Temporal lobe (tissue), 2 donors: ENCODE measurements around the genes TMX4, LAMP5 and ANKEF1.

DNA sequence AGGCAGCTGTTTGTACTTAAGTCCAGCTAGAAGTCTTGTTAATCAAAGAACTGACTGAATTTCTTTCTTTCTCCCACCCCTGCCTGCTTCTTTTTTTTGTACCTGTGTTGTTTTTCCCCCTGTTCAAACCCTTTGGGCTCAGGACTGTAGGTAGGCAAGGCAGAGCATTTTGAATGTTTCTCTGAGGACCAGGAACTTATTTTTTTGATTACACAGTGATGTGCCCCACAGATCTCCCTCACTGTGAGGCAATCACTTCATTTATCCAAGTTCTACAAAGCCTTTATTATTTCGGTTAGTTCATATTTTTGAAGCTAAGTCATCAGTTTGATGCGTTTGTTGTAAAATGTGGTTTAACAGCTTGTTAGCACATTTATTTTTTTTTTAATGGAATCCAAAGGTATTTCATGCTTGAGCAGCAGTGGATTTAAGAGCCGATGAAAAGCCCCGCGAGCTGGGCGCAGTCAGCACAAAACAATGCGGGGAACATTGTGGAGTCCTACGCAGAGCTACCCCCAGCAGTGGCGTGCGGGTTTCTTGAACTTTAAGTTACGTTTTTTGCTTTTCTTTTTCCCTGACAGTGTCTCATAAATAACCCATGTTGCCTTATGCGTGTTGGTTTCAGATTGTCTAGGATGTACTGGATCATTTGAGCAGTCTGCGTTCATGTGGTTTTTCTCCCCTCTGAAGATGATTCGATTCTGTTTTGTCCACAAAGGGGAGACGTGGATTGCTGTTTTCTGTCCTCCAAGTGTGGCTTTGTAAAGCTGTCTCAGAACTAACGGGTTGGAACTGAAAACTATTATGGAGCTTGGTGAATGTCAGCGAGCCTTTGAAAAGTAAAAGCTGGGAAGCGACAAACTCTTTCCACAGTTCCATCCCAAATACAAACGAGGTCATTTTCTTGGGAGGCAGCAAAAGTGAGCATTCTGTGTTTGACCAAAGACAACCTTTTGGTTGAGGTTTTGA is 233.6 kb upstream of the BMP2 start:
- RAMPAGE, long total RNA: no peak

GRCh38 chr20:6680901-6681362 is 86.6 kb upstream of the BMP2 start:
- RAMPAGE, long total RNA: no peak

GRCh38 chr20:6700497-6701489 is 66.7 kb upstream of the BMP2 start:
- RAMPAGE, long total RNA: no peak

- RAMPAGE, long total RNA: no peak
Measured at GRCh38 chr20:6703472-6704151, 63.9 kb upstream of the BMP2 start.

DNA sequence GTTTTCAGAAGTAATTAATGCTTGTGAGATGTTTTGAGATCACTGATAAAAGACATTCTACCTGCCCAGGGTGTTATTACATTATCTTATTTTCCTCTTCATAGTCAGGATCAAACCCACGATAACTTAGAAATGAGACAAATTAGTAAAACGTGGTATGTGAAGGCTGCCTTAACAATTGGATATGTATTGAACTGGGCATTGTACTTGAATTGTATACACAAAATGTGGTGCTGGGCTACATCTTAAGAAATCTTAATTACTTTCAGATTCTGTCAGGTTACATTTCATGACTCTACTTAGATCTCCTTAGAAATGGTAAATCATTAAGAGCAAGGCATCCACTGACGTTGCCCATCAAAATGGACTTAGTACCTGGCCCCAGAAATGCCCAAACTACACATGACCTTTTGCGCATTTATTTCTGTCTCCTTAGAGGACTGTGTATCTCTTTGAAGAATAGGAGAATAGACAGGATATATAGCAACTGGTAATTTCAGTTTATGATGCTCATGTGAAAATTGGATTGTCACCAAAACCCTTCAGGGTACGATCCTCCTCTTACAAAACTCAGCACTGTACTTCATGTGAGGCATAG is 61.6 kb upstream of the BMP2 start:
- RAMPAGE, long total RNA: no peak

GRCh38 chr20:6707961-6708481 is 59.5 kb upstream of the BMP2 start:
- RAMPAGE, long total RNA: no peak

DNA sequence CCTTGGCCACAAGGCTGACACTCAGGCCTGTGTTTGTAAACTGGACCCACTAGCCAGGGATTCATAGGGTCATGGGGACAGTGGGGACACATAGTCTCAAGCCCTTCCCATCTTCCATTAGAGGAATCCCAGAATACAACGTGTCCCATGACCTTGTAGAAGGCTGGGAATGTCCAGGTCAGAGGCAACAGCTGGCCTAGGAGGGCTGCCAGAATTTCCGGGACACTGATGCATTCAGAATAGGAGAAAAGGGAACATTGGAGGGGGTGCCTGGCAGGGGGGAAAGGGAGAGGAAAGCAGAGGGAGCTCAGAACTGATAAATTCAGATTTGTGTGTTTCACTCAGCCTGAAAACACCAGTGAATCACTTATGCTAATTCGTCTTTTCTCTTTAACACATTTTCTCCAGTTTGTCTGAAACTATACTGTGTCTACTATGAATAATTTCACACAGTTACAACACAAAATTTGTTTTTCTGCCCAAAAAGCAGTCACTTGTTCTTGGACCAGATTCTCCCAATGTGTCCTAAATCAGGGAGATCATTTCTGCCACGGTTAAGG is 35.5 kb upstream of the BMP2 start:
- RAMPAGE, long total RNA: no peak

DNA sequence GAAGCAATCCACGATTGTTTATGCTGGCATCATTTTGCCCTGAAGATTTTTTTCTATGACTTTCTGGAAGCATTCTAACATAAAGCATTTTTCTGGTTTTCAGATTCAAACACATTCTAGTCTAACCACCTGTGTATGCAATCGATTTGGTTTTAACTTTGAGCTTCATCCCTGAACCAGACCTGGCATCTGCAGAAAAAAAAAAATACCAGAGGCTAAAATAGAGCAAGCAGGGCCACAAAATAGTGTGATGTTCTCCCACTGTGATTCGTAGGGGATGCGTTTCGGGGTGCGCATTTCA is 275.4 kb downstream of the HAO1 start:
- RAMPAGE, long total RNA: no peak

GRCh38 chr20:7736221-7736734 is 204.0 kb downstream of the HAO1 start:
- RAMPAGE, long total RNA: no peak

DNA sequence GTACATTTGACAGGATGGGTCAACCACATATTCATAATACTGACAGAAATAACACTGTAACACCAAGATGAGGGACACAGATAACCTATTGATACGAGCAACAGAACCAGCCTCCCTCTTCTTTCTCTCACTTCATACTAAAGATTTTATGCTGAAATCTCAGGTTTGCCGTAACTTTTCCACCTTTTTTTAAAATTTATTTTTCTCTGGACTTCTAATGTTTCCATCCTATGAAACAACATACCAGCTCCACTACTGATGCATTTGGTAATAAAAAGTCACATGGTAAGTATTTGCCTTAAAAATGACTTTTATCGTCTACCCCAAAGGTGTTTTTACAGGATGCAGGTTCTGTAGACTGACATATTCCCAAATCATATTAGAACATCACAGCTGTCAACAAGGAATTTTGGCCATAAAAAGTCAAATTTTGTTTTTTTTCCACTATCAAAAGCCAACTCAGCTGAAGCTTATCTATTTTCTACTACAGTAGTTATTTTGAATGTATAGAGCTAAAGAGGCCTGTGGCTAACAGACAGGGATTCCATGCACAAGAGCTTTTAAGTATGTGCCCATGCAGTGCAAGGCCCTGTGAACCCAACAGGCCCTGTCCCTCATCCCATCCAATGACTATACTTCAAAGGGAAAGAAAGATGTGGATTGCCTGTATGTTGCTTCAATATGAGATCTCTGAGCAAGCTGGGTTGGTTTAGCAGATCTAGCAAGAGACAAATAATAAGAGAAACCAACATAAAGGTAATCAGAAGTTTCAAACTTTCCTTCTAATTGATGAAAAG is 38.1 kb upstream of the HAO1 start:
- RAMPAGE, long total RNA: no peak

- RAMPAGE, long total RNA: no peak
Measured at GRCh38 chr20:8019333-8020072, at the start of gene TMX4. Gene TMX4 (minus strand): TSS chr20:8019761.

- RAMPAGE, long total RNA: no peak
Measured at GRCh38 chr20:8151241-8151891, 19.3 kb downstream of the PLCB1 start.

DNA sequence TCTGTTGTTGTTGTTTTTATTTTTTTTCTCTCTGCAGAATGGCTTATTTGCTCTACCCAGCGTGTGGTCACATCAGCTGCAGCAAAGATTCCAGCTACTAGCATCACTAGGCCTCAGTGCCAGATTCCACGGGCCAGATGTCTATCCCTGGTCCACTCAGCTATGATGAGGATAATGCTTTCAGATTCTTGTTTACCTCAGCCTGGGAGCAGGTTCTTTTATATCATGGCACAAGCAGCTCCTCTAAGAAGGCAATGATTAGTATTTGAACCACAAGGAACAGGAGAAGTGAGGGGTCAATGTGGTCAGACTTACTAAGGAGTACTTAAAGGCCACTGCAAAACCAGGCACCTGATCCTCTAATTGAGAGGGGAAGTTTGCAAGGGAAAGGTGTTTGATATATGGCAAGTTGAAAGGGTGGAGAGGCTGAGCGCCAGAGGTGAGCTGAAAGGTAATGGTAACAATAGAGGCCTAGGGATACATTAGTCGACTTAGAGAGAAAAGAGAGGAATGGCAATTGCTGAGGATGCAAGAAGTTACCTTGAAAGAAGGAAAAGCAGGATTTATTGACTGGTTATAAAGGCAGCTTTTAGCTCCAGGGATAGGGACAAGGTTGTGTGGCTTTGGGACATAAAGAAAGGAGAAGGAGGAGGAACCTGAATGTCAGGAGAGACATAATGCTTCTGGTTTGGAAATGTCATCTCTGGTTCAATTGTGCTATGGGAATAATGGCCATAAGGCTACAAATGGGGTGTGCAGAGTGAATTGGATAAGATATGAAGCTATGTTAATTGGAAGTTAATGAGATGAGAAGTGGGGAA is 110.3 kb downstream of the PLCB1 start:
- RAMPAGE, long total RNA: no peak

GRCh38 chr20:9329877-9330276 is 184.5 kb upstream of the LAMP5 start:
- RAMPAGE, long total RNA: no peak

DNA sequence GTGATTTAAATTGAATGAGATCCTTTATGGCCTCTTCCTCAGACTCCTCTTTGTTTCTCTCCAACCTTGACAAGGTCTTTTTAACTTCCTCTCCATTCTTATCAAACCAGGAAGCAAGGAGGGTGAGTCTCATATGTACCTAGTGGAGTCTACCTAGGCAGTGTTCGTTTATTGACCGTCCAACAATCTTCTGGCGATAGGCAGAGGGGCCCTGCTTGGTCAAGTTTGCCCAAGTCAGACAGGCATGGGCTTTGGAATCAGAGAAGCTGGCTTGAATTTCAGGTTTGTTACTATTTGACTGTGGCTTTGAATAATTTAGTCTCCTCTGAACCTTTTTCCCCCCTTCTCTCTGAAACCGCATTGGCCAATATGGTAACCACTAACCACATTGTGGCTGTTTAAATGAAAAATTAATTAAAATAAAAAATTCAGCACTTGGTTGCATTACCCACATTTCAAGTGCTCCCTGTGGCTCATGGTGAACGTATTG is 184.1 kb upstream of the LAMP5 start:
- RAMPAGE, long total RNA: no peak

DNA sequence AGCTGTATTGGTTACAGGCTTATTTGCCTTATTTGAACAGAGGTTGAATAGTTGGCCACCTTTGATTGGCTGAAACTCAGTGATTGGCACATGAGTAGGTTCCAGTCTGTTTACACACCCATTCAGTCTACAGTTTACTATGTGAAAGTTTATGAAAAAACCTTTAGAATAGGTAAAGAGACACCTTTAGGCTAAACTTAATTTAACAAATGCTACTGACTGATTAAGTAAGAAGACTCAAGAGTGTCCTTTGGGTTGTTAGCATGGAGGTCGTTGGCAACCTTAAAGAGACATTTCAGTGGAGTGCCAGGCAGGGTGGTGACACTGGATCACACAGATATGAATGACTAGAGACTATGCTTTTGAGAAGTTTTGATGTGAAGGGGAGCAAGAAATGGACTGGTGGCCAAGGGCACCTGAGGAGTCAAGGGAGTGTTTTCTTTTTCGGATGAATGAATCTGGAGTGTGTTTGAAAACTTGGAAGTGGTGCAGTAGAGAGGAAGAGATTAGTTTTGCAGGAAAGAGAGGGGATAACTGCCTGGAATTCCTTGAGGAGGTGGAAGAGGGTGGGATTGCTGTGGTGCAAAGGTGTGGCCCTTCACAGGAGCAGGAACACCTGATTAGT is 110.6 kb upstream of the LAMP5 start:
- RAMPAGE, long total RNA: no peak

GRCh38 chr20:9462450-9462894 is 51.9 kb upstream of the LAMP5 start:
- RAMPAGE, long total RNA: no peak

DNA sequence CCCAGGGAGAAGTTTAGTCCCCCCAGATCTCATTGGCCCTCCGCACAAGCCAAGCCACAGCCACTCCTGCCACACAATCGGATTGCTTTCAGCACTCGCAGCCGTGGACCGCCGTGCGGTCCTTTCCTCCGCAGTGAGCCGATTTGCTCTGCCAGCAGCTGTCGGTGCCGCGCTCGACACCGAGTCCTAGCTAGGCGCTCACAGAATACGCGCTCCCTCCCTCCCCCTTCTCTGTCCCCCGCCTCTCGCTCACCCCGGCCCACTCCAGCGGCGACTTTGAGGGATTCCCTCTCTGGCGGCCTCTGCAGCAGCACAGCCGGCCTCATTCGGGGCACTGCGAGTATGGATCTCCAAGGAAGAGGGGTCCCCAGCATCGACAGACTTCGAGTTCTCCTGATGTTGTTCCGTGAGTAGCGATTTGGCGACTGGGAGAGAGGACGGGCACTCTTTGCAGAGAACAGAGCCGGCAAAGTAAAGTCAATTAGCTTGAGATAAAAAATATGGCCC is at the start of gene LAMP5:
Gene LAMP5, plus strand, starts transcription at position 80 of the 507 bp plus-strand sequence.
- RAMPAGE, long total RNA: no peak

- RAMPAGE, long total RNA: no peak
Measured at GRCh38 chr20:10034555-10035553, at the start of gene ANKEF1. Gene ANKEF1 (plus strand): TSS chr20:10034987.

- RAMPAGE, long total RNA: no peak
Measured at GRCh38 chr20:10217948-10218517, 597 bp upstream of the SNAP25 start.